ENCODE data around the genes ANO8 and MVB12A.

DNA sequence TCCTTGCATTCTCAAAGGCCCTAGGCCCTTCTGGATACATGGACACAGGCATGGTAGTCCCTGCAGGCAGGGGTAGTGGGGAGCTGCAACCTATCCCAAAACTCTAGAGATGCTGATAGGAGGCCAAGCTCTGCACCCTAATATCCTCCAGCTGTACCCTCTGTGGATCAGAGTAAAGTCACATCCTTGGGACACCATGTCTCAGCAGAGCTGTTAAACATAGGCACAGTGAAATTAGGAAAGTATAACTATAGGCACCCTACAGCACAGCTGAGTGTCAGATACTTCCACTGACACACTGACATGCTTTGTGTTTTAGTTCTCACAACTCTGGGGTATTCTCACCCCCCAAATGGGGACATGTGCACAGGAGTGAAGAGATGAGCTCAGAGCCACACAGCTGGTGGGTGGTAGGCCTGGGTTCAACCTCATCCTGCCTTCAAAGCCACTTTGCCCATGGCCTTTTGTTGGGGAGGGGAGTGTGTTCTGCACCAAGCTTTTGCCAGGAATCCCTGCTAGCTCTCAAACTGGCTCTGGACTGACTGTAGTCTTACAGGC lies 1.6 kb upstream of the SLC35E1 start:
- PRO-cap: no peak

- PRO-cap: no peak
These were observed 16.3 kb upstream of the SLC35E1 start for GRCh38 chr19:16588089-16589242.

DNA sequence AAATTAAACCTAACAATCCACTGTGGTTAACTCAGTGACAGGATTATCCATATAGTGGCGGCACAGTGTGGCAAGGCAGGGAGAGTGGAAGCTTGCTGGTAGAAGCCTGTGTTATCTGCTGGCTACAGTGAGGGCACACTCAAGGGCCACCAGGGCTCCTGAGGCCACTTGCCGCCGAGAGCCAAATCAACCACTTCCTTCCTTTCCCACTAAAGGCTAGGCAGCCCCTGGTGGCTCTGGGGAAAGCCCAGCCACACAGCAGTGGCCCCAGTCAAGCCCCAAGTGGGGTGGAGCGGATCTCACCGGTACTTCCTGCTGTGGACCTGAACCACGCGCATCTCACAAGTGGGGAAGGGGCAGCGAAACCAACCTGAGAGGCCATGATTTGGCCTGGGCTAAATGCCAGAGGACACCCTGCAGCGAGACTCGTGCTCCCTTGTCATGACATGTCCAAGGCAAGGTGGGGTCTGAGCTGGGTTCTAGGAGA lies 21.9 kb upstream of the SLC35E1 start:
- PRO-cap: no peak

DNA sequence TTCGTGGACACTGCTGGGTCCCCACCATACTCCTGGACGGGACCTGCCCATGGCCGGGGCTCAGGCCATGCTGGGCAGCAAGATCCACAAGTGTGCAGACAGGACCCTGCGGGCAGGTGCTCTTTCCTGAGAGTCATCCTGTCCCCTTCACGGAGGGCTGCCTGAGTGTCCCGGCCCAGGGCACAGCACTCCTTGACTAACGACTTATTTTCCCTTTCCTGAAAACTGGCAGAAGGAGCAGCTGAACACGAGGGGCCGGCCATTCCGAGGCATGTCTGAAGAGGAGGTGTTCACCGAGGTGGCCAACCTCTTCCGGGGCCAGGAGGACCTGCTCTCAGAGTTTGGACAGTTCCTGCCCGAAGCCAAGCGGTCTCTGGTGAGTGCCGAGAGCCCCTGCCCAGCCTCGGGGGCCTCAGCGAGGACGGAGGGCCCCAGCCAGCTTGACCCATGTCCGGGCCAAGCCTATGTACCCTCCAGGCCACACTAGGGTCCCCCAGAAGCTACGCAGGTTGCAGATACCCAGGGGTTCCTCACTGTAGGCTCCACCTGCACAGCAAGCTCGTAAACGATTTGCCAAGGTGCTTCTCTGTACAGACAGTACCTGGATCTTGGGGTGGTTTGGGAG lies 17.7 kb downstream of the SIN3B start:
- PRO-cap: no peak

GRCh38 chr19:16890951-16891902 lies 2.4 kb downstream of the F2RL3 start:
- PRO-cap: no peak

- PRO-cap: no peak
These were observed 2.3 kb downstream of the MYO9B start for GRCh38 chr19:17077800-17078366.

DNA sequence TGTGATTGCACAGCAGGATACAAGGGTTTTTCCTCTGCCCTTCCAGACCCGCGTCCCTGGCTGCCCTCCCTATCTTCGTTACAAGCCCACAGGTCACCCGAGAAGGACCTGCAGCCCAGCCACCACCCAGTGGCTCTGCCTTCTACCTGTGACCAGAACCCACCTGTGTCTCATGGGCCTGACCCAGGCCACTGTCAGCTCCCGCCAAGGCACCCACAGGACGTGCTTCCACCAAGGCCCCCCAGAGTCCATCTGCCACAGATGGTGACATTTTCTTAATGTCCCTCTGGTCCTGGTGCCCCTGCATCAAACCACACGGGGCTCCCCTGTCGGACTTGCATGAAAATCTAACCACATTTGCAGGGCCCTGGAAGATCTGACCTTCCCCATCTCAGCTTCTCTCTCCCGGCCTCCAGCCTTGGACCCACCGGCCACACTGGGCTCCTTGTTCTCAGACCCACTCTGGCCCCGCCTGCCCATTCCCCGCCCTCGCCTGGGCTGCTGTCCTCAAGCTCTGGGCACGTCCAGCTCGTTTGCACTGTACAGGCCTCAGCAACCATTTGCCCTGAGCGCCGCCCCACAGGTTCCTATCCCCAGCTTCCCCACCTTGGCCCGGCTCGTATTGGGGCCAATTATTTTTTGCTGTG lies 10.4 kb downstream of the MYO9B start:
- PRO-cap: no peak

DNA sequence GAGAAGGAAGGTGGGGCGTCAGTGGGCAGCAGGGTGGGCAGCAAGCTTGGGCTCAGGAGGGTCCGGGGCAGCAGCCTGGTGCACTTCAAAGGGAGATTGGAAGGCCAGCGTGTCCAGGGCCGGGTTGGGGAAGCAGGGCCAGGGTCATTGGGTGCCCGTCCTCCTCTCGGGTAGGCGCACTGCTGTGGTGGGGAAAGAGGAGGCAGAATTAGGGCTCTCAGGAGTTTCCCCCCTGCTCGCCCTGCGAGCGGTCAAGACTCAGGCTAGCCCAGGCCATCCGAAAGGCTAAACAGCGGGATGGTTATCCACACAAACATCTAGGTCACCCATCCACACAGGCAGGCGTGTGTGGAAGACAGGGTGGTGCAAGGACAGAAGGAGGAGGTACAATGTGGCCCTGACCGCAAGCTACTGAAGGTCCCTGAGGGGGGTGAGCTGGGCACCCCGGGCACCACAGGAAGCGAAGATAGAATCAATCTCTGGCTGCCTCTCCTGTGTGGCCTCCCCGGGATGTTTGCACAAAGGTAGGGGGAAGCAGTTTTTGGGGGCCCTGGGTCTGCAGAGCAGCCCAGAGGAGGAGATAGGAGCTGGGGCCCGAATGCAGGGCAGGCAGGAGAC lies 37.7 kb downstream of the MYO9B start:
- PRO-cap: no peak

DNA sequence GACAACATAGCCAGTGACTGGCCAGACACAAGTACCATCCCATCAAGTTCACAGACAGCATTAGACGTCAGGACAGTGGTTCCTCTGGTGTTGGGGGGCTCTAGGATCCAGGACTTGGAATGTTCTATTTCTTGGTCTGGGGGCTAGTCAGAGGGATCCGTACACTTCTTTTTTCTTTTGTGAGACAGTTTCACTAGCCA lies 59.2 kb upstream of the USE1 start:
- PRO-cap: no peak

DNA sequence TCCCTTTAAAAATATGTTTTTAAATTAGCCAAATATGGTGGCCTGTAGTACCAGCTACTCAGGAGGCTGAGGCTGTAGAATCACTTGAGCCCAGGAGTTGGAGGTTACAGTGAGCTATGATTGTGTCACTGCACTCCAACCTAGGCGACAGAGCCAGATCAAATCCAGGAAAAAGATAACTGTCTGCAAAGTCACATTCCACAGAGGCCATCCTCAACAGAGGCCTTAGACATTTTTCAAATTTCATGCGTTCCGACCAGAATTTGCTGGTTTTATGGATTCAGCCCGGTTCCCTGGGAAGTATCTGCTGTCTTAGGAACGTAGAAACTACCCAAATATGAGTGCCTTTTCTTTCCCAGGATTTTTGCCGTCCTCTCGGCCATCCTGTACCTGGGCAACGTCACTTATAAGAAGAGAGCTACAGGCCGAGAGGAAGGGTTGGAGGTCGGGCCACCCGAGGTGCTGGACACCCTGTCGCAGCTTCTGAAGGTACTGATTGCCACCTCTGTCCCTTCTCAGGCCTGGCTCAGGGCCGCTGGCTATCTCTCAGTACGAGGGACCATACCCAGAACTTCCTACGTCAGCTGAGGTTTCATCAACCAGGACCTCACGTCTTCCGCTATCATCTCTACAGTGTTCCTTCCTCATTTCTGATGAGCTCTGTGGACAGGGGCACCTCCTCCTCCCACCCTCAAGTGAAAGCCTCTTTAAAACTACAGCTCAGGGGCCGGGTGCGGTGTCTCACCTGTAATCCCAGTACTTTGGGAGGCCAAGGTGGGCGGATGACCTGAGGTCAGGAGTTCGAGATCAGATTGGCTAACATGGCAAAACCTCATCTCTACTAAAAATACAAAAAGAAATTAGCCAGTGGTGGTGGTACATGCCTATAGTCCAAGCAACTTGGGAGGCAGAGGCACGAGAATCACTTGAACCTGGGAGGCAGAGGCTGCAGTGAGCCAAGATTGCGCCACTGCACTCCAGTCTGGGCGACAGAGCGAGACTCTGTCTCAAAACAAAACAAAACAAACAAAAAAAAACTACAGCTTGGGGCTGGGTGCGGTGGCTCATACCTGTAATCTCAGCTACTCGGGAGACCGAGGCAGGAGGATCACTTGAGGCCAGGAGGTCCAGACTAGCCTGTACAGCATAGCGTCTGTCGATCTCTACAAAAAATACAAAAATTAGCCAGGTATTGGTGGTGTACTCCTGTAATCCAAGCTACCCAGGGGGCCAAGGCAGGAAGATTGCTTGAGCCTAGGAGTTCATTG lies 58.2 kb upstream of the USE1 start:
- PRO-cap: no peak

- PRO-cap: no peak
These were observed 22.5 kb upstream of the USE1 start for GRCh38 chr19:17192594-17193066.

DNA sequence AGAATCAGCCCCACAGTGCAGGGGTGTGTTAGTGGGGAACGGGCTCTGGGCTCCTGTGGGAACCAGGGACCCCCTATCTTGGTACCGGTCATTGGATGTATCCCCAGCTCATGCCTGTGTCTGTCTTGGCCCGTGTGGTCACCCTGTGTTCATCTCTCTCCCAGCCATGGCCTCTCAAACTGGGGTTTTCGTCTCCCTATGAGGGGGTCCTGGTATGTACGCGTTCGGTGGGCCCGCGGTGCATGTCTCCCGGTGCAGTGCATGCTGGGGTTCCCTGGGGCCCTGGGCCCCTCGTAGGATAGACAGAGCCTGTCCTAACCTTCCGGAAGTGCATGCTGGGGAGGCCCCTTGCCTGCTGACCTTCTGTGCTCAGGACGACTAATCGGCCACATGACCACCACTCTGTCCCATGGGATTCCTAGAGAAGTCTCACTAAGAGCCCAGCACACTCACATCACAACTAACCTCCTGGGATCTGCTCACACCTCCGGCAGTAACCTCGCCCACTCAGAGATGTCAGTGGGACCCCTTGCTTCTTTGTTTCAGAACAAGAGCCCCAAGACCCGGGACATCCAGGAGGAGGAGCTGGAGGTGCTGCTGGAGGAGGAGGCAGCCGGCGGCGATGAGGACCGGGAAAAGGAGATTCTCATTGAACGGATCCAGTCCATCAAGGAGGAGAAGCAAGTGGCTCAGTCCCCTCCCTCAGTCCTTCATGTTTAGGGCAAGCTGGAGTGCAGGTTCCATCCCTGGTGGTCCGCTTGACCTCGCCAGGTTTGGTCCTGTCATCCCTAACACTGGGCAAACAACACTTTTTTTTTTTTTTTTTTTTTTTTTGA lies 4.8 kb upstream of the USE1 start:
- PRO-cap: no peak

DNA sequence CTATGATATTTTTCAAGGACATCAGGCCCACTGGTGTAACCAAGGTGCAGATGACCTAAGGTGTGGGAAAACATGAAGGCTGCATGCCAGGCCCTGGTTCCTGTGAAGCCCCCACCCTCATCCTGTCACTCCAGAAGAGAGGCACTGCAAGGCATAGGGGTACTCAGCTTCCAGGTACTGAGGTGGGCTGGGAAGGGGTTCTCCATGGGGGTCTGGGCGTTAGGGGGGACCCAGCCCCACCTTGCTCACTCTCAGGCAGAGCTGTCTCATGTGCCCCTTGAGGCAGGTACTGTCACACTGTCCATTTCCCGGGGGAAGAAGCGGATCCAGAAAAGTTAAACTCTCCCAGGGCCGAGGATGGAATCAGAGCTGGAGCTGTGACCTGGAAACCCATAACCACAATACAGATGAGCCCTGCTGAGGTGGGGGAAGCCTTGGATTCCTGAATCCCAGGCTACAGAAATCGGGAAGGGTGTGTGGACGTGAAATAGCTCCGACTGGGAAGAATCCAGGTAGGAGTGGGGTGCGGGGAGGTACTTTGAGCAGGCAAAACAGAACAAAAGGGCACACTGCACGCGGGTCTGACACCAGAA lies 618 bp upstream of the USE1 start:
- PRO-cap: no peak

DNA sequence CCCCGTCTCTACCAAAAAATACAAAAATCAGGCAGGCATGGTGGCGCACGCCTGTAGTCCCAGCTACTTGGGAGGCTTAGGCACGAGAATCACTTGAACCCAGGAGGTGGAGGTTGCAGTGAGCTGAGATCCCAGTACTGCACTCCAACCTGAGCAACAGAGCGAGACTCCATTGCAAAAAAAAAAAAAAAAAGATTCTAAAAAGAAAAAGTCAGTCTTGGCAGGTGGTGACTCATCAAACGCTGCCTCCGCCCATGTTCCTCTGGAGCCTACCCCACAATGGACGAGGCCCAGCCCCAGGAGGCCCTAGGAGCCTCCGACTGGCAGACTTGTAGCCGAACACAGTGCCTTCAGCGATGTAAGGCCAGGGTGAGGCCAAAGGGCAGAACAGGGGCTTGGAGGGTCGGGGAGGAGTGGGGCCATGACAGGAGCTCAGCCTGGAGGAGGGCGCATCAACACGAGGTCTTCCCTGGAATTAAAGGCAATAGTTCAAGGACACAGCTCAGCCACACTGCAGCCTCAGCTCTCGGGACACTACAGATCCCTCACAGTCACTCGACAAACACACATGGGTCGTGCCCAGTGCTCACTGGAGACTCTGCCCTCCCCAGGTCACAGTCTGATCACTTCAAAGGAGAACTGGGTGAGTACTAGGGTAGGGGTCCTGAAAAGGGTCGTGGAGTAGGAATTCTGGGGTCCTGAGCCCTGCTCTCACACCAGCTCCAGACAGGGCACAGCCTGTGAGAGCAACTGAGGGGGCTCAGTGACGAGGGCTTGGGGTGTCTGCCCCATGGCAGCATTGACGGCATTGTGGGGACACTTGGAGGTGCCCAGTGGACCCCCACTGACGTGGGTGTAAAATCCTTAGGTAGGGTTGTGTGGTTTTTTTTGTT lies 5.2 kb downstream of the USE1 start:
- PRO-cap: no peak

- PRO-cap: no peak
These were observed 1.1 kb downstream of the NR2F6 start for GRCh38 chr19:17244682-17244988.

- PRO-cap: no peak
These were observed 3.7 kb downstream of the USHBP1 start for GRCh38 chr19:17260728-17261268.

DNA sequence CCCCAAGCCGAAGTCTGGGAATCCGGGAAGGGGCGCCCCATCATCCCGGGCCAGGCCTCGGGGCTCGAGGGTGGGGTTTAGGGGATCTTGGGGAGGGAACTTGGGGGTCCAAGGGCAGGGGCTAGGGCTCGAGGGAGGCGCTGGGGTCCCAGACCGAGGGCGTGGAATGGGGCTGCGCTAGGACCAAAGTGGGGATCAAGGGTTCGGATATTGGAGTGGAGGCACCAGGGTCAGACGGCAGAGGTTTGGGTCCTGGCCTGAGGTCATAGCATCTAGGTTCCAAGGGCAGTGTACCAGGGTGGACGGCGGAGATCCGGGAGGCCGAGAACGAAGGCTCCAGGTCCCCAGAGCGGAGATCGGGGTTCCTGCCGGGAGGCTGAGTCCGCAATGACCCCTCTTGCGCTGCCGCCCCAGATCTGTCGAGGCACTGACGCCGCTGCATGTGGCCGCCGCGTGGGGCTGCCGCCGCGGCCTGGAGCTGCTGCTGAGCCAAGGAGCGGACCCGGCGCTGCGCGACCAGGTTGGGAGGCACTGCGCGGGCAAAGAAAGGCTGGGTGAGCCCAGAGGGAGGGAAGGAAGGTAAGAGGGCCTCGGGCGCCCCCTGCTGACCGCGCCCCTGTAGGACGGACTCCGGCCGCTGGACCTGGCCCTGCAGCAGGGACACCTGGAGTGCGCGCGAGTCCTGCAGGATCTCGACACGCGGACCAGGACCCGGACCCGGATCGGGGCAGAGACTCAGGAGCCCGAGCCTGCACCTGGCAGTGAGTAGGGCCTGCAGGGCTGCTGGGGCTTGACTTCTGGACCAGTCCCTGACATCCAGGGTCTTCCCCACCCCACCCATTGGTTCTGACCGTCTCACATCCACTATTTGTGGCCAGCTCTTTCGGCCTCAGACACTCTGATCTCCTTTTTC lies 797 bp downstream of the ANKLE1 start:
- PRO-cap: unidirectional peak, minus-strand start at position 453 of the sequence; unidirectional peak, minus-strand start at position 534 of the sequence

- PRO-cap: unidirectional peak, plus-strand start at chr19:17334430; unidirectional peak, minus-strand start at chr19:17334771; unidirectional peak, minus-strand start at chr19:17334802
These were observed at the start of gene ANO8 for GRCh38 chr19:17334340-17335391. ANO8 (minus strand) TSS chr19:17334855.

- PRO-cap: bidirectional peak, plus-strand start at chr19:17337984, minus-strand start at chr19:17337960; unidirectional peak, minus-strand start at chr19:17338078
These were observed 574 bp downstream of the GTPBP3 start for GRCh38 chr19:17337726-17338527.

GRCh38 chr19:17419430-17420448 lies at the start of gene MVB12A:
MVB12A (plus strand) TSS chr19:17420047.
- PRO-cap: bidirectional peak, plus-strand start at chr19:17420049, minus-strand start at chr19:17419794